CD14-positive monocyte (primary cell): ENCODE results near the gene ARHGAP26.

DNA sequence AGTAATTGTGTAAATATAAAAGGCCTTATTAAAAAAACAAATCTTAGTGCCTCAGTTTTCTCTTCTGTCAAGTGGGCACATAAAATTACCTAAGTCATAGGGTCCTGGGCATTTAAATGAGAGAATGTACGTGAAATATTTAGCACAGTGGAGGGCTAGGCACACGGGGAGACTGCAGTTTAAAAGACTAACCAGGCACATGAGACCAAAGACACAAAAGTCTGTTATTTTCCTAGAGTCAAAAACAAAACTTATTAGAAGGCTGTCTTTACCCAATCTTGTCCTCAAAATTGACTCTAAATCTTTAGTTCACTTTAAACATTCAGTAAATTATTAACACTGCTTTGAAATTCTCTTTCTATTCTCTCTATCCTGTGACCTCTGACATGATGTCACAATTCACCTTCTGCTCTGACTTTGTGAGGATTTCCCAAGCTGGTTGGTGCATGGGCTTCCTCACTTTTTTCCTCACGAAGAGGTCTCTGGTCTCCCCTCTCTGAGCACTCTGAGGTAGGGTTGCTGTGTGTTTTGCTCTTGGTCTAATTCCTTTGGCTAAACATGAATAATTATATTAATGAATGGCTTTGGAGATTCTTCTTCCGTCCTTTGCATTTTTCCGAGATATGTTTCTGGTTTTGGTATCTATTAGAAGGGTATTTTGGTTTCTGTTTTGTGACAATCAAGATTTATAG is 2.4 kb upstream of the RNF14 start:
- CAGE, long polyA plus RNA, result no peak

DNA sequence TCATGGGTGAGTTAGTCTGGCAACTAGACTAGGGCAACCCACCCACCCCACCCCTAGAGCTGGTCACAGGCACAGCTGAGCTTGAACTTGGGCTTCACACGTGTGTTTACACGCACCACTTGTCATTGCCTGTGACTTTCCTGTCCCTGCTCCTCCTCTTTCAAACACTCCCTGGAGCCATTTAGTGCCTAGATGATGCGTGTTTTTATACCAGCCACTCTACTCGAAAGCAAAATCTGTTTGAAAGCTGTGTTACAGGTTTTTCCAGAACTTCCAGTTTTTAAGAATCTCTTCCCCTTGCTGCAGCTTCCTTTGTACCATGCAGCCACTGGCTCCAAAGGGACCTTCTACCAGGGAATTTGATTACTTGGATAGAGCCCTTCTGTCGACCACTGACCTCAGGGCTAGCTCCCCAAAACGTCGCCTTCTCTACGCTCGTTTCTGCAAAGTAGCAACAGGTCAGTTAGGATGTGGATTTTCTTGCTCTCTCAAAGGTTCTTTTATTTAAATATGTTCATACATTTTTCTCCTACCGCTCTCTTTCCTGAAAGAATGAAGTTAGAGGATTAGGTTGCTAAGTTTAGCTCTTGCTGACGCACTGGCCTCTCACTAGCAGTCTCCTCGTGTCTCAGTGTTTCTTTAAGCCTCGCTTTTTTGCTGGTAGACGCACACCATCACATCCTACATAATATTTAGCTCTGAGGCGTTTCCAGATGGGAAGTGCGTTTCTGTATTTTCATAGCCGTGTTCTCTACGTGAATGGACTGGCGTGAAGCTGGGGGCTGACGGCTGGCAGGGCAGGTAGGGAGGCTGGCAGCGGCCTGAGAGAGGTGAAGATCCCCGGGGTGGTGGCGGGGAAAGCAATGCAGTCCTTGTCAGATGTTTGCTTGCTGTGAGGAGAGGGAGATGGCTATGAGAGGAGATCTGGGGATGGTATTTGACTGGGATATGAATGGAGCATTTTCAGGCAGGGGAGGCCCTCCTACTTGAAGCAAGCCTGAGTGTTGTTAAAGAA is 79.0 kb upstream of the SPRY4 start:
- CAGE, long polyA plus RNA, result no peak

DNA sequence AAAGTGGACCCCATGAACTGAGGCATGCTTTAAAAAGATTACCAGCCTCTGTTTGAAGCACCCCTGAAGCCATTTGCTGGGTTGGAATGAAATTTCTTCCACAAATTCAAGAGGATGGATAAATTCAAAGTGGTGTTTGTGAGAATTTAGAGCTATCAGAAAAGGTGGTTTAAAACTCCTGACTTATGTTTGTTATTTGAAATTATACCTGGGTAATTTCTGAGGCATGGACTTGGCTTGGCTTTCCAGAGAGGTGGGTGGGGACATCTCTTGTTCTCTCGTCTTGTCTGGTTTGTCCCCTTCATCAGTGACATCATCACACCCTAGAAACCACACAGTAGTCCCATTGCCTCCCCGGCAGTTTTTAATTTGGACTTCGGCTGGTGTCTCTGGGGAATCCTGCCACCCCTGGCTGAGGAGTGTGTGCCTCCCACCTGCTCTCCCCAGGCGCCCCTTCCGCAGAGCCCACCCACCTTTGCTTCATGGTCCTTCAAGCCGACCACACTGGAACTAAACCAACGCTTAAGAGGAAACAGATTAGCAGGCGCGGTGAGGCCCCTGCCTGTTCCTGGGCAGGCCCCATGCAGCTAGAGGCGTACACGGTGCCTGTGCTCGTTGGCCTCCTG is 107.4 kb upstream of the SPRY4 start:
- CAGE, long polyA plus RNA, result no peak

- CAGE, long polyA plus RNA, result start-site peak on the plus strand at chr5:142770404-142770466, 267 and 224 reads in 2 replicates
Measured at GRCh38 chr5:142770033-142770962, at the start of gene ARHGAP26. Gene ARHGAP26, plus strand, starts transcription at chr5:142770377.

DNA sequence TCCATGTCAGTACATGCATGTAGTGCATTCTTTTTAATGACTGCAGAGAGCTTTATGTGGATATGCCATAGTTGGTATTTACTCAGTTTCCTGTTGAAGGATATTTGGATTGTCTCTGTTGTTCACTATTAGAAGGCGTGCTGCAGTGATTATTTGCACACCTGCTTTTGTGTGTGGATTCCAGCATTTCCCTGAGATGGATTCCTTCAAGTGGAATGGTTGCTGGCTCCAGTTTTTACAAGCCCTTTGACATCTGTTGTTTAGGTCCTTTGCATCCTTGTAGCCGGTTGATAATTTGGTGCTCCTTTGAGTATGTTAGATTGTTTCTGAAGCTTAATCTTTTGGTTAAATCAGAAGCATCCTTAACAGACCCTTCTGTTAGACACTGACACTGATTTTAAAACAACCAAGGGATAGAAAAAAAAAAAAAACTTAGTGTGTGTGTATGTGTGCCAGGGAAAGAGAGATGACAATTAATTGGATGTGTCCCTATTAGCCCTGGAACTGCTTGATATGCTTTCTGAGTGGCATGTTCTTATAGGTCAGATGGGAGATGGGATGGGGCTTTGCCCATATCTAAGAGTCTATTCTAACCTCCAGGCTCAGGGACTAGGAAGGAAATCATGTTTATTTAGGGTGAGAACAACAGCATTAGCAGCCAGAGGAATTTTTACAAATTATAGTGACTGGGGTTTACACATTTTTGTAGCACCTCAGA is 8.5 kb downstream of the ARHGAP26 start:
- CAGE, long polyA plus RNA, result no peak

DNA sequence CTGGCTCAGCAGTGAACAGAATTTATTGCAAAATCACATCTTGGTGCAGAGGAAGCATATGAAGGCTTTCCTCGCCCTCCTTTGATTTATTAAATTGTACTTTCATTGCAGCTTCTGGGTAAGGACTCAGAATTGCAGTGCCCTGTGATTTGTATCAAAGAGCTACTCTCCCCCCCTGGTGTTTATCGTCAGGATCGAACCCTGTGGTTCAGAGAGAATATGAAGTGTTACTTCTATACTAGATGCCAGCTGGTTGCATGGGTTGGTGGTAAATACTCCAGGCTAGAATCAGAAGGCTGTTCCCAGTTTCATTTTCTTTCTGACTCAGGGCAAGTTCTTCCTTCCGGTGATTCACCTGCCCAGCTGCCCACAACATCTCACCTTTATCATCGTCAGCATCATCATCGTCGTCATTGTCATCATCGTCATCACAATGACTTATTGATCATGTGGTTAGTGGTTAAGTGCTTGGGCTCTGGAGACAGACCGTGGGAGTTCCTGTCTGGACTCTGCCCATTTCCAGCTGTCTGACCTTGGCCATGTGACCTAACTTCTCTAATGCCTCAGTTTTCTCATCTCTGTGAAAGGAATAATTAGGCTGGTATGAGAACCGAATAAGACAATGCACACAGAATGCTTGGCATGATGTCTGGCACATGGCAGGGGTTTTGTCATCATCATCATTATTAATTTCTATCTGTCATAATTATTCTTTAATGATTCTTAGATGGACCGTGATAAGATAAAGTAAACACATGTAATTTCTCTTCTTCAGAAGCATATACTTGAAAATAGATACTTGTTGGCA is 238.9 kb downstream of the ARHGAP26 start:
- CAGE, long polyA plus RNA, result no peak

DNA sequence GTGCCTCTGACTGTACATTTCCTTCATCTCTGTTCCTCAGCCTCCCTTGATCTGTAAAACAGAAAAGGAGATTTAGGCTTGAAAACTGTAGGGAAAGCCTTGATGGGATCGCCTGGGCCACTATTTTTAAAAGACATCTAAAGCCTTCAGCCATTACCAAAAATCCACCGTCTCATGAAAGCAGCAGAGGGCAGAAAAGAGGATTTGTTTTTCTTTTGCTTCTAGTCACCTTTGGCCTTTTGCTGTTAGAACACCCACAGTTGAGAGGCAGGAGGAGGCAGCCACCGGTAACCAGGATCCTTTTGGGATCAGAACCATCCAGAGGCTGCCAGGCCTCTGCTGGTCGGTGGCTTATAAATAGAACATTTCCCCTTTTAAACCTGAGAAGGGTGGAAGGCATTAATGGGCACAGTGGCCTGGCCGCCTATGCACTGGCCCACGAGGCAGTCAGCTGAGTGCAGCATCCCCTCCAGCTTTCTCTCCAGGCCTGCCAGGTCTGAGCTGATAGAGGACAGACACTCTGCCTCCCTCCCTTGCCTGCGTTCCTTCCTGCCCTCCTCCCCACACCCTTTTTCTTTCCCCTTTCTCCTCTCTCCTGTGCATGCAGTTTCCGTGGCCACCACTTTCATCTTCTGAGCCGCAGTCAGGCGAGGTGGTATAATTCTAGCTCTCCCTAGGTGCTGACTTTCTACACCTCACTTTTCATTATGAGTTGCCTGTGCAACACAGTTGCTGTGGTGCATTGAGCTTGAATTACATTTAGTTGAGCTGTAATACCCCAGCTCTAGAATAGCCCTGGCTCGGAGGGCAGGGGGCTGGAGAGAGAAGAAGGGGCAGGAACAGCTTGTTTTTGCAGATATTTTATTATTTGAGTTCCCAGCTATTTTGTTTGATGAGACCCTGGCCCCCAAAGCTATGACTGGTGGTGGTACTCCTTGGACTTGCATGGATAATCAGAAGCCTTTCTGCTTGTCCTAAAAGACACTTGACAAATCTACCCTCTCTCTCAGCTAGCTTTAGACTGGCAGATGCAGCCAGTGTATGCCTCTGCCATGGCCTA is 253.5 kb downstream of the ARHGAP26 start:
- CAGE, long polyA plus RNA, result no peak

DNA sequence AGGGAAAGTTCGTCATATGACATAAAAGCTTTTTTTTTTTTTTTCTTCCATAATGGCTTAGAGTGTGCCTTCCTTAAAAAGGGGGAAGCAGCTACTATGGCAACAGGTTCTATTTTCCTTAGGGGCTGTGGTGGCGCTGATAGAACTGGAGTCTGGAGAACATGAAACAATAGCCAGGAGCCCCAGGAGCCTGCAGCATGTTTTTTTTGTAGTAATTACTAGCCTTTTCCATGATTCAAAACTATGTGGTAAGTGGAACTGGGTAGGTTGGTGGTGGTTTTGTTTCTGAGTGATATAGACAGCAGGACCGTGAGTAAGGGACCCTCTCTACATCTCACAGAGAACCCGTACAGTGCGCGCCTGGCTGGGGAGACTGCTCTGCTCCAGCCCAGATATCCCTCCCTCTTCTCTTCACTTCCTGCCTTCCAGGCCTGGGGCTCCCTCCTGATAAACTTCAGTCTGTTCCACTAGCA is 301.6 kb downstream of the NR3C1 start:
- CAGE, long polyA plus RNA, result no peak

DNA sequence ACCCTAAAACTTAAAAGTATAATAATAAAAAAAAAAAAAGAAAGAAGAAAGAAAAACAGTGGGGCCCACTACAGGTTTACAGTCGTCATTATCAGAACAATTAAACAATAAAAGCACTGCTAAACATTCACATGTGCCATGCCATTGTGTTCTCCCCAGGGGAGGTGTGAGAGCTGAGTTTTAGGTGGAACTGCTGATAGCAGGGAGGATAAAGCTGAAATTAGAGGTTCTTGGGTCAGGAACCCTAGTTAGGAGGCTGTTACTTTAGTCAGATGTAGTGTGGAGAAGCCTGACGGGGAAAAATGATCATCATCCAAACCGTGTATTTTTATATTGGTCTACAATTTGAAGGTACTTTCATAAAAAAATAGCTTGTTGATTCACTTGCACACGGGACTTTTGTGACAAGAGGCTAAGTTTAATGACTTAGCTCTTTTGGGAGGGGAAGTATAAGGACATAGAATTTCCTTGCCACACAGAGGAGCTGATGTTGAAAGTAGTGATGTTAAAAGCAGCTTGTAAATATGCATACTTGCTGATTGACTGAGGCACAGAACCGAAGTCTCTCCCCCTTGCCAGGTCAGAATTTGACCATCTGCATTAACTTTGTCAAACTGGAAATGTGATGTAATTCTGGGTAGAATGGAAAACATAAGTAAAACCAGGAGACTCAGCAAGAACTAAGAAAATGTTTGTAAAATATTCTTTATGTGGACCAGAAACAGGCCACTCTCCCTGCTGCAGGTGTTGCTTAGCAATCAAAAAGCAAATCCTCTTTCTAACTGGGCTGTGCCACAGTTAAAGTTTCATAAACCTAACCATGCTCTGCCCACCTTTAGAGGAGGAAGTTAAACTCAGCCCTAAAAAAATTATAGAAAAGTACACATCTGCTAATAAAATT is 284.3 kb downstream of the NR3C1 start:
- CAGE, long polyA plus RNA, result no peak

DNA sequence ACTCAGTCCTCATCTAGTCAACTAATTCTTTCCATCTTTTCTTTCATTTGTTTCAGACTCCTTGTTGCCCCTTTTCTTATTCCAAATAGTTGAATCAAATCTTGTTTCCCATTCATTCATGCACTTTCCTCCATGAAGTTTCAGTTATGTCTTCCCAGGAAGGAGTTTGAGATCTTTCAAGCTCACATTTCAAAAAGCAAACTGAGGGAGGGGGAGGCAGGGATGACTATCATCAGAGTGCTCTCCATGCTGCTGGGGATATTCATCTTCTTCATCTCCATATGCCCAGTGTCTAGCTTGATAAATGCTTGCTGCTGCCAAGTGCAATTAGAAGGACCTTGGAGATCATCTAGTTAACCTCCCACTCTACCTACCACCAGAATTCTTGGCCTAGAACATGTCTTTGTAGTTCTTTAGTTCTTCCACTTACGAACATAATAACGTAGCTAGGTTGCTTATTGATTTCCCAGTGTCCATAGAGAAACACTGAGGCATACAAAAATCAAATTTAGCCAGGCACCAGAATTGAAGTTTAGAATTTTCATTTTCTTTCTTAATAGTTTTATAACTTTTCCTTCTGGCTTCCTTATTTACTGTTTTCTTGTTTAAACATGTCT is 14.4 kb downstream of the NR3C1 start:
- CAGE, long polyA plus RNA, result no peak

DNA sequence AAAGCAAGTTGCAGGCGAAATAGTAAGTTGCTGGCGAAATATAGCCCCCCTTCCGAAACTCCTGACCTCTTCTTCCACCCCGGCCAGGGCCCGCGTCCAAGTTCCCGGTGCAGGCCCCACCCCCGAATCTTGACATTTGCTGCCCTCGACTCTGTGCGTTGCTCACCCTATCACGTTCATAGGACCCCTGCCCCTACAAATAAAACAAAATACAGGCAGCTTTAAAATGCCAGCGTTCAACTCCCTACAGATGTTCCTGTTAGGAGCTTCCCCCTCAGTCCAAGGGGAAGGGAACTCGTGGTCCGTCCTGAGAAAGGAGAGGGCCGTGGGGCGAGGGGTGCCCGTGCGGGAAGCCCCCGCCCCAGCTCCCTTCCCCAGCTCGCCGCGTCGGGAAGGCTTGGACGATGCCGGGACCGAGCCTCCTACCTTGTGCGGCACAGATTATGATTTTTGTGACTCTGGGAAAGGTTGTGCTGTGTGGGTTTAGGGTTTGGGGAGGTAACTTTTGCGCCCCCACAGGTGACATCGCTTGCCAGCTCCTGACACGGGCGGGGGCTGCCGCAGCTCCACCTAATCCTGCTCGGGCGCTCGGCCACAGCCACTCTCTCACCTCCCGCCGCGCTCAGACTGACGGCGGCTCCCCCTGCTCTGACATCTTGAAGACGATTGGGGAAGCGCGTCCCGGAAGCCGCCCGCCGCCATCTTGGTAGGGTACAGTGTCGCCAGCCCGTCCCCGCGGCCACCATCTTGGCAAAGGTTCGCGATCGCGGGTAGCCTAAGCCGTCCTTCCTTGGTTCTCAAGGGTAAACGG is 1.4 kb upstream of the NR3C1 start:
- CAGE, long polyA plus RNA, result no peak

- CAGE, long polyA plus RNA, result no peak
Measured at GRCh38 chr5:143405535-143405792, 2.0 kb upstream of the NR3C1 start.

GRCh38 chr5:143409726-143410291 is 6.3 kb upstream of the NR3C1 start:
- CAGE, long polyA plus RNA, result no peak

DNA sequence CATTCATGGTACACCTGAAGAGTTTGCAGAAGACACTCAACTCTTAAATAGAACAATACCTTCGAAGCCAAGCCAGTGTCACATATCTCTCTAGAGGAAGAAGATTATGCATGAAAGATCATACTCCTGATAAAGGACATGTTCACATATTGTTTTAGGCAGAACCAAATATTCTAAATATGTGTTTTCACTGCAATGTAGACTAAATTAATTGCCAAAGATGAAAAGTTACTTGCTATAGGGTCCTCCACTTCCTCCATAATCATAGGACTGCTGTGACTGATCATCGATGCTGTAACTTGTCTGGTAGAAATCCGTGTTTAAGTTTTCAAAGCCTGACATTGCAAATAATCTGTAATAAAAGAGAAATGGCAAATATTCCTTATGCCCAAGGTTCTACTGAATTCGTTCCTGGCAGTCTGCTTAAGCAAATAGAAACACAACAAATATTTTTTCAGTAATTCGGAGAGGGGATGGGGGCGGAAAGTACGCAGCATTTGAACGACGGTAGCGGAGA is 787 bp downstream of the YIPF5 start:
- CAGE, long polyA plus RNA, result no peak

DNA sequence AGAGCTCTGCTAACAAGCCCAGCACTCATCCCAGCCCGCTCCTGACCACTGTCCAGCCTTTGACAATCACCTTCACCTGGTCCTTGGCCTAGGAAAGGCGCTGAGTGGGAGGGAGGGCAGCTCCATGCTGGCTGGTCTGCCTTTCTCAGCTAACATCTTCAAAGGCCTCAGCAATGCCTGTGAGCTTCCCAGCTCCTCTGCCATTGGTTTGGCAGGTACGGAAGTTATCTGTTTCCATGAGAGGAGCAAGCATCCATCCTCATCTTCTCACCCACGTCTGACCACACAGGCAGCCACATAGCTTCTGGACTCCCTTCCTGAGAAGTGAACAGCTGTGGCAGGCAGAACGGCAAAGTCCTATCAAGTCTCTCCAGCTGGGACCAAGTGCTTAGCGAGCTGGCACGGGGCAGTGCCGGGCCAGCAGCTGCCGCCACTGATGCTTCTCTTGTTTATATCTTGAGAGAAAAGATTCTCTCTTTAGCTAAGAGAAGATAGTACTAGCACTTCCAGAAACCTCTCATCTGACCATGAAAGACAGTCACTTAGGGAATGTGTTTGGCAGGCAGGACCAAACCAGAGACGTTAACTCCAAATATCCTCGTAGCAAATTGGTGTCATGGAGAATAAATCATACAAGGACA is 37.3 kb downstream of the PLAC8L1 start:
- CAGE, long polyA plus RNA, result no peak

DNA sequence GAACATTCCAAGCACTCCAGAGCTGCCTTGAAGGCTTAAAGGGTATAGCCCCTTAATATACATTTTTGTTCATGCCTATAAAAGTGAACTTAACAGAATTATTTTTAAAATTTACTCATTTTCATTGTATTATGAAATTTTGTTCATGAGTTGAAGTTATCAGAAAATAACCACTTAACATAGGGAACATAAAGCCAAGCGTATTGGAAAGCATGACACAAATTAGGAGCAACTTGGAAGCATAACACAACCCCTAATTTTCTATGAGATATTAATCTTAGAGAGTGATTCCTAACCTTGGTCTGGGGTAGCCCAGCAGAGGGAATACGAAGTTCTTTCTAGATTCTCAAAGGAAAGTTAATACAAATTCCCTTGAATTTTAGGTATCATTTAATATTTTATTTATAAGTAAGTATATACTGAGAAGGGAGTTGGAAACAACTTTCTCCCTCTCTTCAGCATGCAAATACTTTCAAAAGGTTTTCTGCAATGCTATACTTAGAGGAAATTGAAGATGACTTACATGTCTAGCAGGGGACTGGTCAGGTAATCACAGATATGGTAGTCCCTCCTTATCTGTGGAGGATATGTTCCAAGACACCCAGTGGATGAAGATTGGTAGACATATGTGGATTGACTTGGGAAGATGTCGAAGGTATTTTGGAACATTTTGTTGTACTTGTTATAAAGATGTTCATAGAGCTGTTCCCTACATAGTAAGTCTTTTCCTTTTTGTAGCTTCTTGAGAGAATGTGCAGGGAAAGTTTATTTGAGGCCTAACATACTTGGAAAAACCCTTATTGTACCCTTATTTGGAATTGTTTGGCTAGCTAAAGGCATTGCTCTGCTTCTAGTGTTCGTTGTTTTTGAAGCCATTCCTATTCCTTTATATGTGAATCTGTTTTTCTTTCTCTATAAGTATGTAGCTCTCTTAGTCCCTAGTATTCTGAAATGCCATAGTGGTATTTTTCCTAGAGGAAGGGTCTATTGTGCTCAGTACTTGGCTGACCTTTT is 26.0 kb downstream of the GPR151 start:
- CAGE, long polyA plus RNA, result no peak

DNA sequence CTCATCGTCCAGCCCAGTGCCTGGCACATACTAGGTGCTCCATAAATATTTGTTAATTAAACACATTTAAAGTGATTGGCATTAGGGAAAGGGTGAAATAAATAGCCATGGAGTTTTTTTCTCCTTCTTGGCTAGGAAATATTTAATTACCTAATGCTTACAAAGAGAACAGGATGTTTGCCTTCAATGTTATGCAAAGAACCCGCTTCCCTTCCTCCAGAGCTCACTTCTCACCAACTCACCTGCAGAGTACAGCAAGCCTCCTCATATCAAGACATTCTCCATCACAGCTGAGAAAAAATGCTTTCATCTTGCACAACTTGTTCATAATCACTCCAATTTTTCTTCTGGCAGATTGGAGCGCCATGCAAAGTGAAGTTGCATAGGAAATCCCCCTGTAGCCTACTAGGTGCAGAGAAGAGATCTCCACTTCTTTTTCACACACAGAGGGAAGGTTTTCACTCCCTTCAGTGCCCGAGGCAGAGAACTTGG is 161.7 kb upstream of the STK32A start:
- CAGE, long polyA plus RNA, result no peak

DNA sequence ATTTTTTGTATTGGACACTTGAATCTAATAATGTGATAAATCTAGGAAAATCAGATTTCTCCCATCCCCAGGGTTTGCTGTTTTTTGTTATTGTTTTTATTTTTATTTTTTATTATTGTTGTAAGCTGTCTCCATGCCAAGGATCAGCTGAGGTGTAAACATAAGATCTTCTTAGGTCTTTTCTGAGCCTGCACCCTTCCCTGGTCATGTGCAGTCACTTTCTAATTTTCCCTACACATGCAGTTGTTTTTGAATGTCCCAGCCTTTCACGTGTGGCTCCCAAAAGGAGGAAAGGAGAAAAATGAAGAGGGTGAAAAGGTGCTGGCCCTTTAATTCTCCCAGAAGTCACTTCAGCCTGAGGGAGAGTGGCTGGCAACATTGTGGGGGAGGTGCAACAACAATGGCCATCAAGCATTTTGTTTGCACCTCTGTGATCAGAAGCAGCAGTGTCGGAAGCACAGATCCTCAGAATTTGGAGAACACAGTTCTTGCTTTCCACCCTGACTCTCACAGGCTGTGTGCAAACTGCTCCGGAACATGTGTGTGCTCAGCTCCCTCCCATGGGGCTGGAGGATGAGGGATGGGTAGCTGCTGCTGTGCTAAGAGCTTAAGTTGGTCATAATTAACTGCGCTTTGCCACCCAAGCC is 127.2 kb downstream of the DPYSL3 start:
- CAGE, long polyA plus RNA, result no peak

DNA sequence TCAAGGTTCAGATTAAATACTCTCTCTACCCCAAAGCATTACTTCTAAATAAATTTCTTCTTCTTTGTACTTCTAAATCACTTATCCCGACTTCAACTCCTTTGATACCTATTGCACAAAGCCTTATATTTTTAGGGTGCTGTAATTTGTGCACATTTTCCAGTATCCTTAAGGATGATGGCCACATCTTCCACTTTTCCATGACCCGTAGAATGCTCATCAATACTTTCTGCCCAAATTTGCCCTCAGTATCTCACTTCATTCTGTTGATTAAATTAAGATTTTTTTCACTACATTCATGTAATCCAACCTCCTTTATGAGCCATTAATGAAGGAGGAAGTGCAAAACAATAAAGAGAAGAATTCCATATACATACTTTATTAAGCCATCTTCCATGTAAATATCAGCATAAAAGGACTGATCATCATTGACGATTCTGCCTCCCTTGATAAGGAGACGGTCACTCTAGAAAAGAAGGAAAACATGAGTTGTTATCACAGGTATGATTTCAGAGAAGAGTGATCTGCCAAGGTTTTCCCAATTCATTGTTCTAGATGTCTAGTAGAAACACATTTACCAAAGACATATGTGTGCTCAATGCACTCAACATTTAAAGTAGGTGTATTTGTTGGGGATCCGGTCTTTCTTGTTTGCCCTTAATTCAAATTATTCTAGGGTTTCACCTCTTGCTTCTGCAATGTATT is 85.2 kb downstream of the DPYSL3 start:
- CAGE, long polyA plus RNA, result no peak

DNA sequence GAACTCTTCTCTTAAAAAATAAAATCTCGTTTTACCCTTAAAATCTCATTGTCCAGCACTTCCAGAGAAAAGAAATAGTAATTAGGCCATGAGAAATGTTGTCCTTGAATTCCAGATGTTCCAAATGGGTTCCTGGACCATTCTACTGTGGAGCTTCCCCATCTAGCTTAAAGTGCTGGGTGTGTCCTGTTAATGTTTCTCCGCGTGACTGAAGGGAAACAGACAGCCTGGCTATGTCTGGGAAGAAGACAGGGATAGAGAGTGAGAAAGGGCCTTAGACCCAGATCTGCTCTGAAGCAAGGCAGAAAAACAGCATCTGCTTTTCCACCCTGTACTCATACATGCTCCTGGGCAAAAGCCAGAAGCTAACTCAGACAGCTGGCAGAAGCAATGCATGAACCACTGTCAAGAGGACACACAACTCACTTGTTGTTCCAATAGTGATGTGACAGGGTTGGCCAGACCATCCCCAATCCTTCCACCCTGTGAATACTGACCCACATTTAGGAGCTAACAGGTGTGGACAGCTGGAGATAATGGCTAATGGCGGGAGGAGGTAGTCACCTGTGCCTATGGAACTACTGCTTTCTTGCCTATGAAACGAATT is 63.4 kb downstream of the DPYSL3 start:
- CAGE, long polyA plus RNA, result no peak